GM23248 (cell line): ENCODE data around the gene GALR1.

- RAMPAGE, long total RNA, result no peak
Observed at GRCh38 chr18:76709674-76710342, 112.5 kb upstream of the ZNF236 start.

GRCh38 chr18:76820900-76821336 is 1.4 kb upstream of the ZNF236 start:
- RAMPAGE, long total RNA, result no peak

DNA sequence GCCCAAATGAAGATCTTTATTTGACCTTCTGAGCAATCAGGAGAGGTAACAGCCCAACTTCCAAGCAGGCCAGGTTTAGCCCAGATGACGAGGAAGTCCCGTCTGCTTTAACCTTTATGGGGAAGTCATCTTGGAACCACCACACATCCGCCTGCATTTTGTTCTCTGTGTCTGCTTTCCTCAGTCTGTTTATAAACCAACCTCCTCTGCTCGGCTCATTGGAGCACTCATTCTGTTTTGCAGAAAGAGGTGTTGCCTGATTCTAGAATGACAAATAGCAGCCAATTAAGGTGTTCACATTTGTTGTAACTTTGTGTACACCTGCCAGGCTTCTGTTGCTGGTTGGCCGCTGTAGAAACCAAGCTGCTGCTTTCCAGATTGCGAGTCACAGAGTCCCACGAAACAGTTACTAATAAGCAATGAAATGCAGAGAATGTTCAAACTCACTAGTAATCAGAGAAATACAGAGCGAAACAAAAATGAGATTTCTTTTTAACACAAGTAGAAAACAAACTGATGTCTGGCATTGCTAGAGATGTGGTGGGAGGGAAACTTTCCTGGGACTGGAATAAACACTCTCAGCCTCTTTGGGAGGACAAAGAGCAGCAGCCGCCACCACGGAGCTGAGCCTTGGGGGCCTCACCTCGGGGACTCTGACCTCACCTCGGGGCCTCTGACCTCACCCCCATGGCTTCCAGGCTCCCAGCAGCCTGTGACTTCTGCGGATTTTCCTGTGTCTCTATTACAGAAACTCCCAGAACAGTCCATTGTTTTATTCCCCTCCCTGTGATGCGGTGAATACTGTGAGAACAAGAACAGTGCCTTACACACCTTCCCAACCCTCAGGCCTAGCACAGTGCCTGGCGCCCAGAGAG is 64.0 kb downstream of the MBP start:
- RAMPAGE, long total RNA, result no peak

GRCh38 chr18:77086966-77088028 is 45.3 kb downstream of the MBP start:
- RAMPAGE, long total RNA, result no peak

- RAMPAGE, long total RNA, result no peak
Observed at GRCh38 chr18:77249313-77250062, at the start of gene GALR1. TSS of gene GALR1 (plus strand) at chr18:77249848.

DNA sequence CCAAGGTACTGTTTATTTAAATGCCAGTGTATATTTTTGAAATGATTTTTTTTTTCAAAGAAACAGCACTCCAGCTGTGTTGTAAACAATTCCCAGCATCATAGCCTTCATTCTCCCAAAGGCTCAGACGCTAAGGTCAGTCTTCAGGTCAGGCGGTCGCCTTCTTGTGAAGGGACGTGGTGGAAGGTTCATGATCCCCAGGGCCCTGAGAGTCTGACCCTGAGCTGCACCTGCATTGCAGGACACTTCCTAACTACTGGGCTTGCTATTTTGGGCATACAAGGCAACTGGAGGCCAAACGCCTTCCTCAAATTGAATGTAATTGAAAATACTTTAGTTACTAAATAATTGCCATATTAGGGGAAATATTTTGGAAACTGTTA is 135.7 kb downstream of the ATP9B start:
- RAMPAGE, long total RNA, result no peak

DNA sequence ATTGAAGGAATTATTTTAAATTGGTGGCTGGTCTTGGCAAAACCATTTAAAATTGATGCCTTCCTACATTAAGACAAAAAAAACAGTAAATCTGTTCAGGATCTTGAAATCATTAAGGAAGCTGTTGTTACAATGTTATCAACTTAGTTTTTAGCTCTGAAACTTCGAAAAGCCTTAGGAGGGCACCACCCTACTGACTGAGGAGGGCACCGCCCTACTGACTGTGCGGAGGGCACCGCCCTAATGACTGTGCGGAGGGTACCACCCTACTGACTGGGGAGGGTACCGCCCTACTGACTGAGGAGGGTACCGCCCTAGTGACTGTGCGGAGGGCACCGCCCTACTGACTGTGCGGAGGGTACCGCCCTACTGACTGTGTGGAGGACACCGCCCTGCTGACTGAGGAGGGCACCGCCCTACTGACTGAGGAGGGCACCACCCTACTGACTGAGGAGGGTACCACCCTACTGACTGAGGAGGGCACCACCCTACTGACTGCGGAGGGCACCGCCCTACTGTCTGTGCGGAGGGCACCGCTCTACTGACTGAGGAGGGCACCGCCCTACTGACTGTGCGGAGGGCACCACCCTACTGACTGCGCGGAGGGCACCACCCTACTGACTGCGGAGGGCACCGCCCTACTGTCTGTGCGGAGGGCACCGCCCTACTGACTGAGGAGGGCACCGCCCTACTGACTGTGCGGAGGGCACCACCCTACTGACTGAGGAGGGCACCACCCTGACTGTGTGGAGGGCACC is 150.2 kb upstream of the NFATC1 start:
- RAMPAGE, long total RNA, result no peak

DNA sequence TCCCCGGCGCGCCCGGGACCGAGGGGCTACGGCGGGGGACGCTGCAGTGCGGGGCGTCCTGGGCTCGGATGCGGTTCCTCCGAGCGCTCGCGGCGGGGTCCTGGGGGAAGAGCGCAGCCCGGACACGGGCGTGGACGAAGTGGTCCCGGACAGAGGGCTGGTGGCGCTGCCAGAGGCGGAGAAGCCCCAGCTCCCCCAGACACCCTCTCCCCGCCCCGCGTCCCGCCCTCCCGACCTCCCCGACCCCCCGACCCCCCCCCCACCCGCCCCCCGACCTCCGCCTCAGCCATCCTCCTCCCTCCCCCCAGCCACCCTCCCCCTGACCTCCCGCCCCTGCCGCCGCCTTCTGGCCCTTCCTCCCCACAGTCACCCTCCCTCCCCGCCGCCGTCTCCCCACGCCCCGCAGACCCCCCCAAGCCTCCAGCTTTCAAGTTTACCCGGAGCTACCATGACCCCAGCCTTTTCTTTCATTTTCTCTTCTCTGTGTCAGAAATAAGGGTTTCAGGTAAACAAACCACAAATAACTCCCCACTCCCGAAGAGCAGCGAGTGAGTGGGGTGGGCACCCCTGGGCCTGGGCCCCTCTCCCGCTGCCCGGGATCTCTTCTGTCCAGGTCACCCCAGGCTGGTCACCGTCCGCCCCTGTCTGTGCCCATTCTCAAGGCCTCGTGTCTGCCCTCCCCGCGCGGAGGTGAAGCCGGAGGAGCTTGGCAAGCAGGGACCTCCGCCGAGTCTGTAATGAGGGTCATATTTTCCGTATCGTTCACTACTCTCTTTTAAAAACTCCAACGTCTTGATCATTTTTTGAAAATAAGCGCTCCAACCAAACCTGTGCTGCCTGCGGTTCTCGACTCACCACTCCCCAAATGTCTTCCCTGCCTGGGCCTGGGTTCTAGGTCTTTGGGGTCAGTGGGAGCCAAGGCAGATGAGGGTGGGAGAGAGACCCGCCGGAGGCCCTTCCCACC is 5.1 kb downstream of the NFATC1 start:
- RAMPAGE, long total RNA, result no peak

GRCh38 chr18:79517230-79517721 is 121.5 kb downstream of the NFATC1 start:
- RAMPAGE, long total RNA, result no peak

DNA sequence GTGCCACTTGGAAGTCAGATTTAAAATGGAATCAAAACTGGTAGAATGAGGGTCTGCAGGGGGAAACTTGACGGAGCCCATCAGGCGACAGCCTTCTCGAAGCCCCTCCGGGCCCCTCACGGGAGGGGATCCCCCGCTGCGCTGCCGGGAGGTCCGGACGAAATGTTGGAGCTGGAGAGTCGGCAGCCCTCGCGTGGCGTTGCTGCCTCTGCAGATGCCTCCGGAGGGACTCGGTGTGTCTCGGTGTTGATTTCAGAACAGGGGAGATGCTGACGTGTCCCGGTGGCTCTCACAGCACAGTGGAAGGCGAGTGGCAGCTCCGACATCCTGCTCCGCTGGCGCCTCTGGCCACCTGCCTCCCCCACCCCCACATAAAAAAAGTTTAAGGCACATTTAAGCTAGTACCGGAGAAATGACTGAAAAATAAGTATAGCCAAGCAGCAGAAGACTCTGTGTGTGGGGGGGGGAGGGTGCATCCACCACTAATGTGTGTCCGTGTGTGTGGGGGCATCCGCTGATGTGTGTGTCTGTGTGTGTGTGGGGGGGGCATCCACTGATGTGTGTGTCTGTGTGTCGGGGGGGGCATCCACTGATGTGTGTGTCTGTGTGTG is 124.4 kb downstream of the NFATC1 start:
- RAMPAGE, long total RNA, result no peak

- RAMPAGE, long total RNA, result no peak
Observed at GRCh38 chr18:79684020-79684633, 4.5 kb downstream of the CTDP1 start.

DNA sequence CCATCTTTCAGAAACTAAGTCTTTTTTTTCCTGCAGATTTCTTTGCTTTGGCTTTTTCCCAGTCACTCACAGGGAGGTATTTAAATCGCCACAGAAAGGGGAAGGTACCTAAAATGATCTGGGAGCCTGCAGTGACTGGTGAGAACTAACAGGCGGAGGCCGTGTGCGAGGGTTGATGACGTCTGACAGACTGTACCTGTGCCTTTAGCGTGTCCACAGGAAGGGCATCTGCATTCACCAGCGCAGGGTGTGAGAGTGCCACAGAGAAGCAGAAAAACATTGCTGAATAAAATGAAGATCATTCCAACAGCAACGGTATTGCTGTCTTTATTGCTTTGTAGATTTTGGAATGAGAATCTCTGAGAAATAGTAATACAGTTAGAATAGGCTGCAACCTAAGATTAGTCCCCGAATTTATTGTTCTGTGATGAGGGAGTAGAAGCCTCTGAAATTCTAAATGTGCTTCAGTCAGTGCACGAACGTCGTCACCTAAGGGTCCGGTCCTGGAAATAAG is 5.7 kb downstream of the CTDP1 start:
- RAMPAGE, long total RNA, result no peak

DNA sequence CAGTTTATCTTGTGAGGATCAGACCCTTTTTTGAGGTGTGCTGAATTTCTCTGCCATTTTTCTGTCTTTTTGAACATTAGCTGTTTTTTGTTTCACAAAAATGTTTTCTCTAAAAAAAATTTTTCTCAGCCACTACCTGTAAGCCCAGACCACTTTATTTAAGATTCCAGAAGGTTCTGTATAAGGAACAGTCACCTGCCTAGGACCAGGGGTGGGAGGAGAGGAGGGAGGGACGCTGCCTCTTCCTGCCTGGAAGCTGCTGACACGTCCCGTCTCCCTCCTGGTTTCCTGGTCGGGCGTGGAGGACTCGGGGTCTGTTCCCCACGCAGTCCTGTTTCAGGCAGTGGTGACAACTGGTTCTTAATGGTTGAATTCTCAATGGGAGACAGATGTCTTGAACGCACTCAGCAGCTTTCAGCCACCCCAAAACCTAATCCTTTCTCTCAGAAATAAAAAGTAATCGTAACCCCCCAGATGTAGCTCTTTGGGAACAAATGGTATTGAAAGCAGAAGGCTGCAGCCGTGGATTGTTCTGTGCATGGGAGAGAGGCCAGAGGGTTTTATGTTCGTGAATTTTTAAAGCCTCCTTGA is 50.6 kb downstream of the CTDP1 start:
- RAMPAGE, long total RNA, result no peak

- RAMPAGE, long total RNA, result no peak
Observed at GRCh38 chr18:79787927-79788426, 9.8 kb upstream of the KCNG2 start.

DNA sequence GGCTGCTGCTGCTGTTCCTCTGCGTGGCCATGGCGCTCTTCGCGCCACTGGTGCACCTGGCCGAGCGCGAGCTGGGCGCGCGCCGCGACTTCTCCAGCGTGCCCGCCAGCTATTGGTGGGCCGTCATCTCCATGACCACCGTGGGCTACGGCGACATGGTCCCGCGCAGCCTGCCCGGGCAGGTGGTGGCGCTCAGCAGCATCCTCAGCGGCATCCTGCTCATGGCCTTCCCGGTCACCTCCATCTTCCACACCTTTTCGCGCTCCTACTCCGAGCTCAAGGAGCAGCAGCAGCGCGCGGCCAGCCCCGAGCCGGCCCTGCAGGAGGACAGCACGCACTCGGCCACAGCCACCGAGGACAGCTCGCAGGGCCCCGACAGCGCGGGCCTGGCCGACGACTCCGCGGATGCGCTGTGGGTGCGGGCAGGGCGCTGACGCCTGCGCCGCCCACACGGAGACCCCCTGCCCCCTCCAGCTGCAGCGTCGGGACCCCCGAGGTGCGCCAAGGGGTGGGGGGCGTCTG is 52.0 kb downstream of the SLC66A2 start:
- RAMPAGE, long total RNA, result no peak

DNA sequence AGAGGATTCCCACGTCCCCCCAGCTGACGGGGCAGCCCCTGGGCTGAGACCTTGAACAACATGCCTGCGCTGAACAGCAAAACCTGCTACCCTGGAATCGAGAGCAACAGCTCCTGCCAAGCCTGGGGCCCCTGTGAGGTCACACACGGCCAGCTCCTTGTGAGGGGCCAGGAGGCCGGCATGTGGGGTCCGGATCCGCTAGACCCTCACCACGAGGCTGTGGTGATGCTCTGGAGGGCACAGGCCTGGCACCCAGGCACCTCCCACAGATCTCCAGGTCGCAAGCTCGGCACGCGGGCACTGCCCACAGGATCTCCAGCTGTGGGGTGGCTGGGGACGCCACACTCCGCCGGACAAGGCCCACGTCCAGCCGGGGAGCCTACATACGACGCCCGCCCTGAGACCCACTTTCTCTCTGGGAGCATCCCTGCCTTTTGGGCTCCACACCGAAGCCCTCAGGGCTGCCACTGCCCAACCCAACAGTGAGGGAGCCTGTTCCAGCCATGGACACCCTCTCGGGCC is 34.2 kb downstream of the SLC66A2 start:
- RAMPAGE, long total RNA, result no peak

DNA sequence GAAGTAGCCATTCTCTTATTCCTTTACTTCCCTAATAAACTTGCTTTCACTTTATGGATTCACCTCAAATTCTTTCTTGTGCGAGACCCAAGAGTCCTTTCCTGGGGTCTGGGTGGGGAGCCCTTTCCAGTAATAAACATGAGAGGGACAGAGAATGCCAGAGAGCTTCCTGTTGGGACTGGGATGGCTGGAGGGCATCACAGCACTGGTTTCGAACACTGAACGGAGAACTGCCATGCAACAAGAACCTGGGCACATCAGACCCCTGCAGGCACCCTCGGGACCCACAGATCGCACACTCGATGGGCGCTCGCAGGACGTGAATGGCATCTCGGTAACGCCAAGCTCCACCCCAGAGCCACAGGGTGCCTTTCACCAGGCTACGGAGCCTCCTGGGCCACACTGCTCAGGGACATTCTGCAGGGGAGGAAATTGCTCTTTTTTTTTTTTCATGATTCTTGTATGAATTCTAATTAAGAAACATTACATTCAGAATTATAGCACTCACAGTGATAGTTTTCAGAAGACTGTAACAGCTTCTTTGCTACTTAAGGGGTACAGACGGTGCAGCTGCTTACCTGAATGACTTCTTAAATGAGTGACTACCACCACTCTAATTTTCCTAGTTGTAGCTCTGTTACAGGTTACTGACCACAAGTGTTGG is 25.1 kb downstream of the SLC66A2 start:
- RAMPAGE, long total RNA, result no peak

DNA sequence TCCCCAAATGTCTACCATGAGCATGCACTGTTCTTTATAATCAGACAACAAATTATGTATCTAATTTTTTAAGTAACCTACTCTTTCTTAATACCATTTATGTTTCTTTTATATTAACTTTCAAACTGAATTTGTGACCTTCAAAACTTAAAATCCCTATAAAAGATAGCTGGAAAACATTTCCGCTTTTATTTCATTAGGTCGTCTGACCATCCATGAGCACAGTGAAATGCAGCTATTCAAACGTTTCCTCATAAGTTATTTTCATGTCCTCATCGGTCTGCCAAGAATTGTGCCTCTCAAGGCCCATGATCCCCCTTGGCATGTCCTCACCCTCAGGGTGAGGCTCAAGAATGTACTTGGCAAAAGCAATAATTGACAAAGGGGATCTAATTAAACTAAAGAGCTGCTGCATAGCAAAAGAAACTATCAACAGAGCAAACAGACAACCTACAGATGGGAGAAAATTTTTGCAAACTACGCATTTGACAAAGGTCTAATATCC is 12.4 kb downstream of the SLC66A2 start:
- RAMPAGE, long total RNA, result no peak

DNA sequence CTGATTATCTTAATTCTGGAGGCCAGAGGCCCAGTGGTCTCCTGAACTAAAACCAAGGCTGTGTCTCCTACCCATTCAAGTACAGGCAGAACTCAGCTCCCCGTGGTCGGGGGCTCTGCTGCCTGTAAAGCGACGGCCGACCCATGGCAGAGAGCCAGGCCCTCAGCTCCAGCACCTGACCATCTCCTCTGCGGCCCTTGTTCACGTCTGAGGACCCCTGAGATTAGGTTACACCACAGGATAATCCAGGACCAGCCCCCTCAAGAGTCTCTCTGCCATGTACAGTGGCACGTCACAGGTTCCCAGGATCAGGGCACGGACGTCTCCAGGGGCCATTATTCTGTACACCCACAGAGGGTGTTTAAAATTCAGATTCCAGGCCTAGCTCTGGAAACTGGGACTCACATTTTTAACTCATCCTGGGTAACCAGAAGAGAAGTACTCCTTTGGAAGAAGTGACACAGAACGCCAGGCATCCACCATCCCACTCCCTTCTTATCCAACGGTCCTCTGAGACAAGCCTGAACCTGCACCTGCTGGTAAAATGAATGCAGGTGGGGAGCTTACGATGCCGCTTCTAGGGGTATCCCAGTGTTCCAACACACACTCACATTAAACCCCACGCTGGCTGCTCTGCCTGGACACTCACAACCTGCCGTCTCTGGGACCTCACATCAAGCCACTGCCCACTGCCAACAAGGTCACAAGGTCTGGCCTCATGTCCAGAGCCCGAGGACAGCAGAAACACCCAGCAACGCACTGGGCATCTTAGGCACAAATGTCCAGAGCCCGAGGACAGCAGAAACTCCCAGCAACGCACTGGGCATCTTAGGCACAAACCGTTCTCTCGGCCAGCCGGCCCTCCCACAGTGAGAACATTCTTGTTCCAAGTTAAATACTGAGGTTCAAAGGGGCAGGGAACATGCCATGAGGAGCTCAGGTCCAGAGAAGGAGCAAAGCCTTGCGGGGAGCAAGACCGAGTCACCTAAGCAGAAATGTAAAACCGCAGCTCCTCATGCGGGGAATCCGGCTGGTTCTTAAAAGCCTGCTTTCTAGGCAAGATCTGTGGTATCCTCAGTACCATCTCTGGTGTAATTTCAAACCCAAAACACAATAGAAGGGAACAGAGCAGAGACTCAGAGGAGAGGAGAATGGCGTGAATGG is 10.0 kb downstream of the SLC66A2 start:
- RAMPAGE, long total RNA, result no peak

DNA sequence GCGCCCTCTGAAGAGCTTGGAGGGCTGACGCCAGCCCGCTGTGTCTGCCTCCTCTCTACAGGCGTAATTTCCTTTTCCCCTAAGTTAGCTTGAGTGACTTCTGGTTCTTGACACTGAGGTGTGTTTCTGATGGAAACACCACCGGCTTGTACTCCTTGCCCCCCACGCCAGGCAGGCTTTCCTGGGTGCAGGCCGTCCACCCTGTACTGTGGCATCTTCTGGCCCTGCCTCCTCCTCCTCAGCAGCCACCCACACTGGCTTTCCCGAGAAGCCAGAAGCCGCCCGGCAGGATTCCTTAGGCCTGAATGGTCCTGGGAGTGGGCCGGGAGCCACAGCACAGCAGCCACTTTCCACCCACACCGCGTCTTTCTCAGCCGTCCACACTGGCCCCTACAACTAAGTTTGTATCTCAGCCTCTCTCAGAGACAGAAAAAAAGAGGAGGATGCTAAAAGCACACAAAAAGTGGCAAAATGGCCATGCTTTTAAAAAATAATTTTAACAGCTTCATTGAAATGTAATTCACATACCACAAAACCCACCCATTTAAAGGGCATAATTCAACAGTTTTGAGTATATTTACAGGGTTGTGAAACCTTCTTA is 2.1 kb upstream of the HSBP1L1 start:
- RAMPAGE, long total RNA, result no peak